Measurements from ENCODE around the genes TIA1 and TGFA.

GRCh38 chr2:68770311-68770753 lies 35.7 kb downstream of the ARHGAP25 start:
- PRO-cap: no peak

- PRO-cap: no peak
Observed at GRCh38 chr2:68770981-68771802, 36.6 kb downstream of the ARHGAP25 start.

DNA sequence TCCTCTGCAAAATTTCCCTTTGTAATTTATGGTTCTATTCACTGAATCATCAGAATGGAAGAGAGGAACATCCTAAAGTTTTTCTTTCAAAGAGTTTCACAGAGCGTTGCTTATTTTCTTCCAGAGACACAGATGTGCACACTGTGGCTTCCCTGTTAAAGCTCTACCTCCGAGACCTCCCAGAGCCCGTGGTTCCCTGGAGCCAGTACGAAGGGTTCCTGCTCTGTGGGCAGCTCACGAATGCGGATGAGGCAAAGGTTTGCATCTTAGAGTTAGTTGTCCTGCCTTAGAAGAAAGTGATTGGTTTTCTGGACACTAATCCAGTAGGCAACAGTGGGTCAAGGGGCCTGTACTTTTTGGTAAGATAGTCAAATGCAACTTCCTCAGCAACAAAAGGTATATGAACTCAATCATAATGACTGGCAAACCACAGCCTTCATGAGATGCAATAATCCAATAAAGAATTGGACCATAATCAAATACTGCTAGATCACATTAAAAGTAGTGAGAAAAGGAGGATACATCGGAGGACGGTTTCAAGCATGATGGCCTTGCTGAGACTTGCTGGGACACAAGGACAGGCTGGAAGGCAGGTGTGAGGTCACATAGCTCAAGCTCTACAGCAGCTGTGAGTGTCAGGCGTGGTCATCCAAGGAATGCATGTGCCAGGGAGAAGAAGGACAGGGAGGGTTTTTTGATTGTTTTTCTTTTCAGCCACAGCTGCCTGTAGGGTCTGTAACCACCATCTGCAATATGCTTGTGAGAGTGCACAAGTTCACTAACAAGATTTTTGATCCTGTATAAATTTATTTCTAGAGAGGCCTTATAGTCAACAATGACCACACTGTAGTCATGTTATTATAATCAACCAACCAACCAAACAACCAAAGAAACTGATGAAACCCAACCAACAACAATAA lies 57.8 kb downstream of the BMP10 start:
- PRO-cap: unidirectional peak, minus-strand start at position 175 of the sequence

DNA sequence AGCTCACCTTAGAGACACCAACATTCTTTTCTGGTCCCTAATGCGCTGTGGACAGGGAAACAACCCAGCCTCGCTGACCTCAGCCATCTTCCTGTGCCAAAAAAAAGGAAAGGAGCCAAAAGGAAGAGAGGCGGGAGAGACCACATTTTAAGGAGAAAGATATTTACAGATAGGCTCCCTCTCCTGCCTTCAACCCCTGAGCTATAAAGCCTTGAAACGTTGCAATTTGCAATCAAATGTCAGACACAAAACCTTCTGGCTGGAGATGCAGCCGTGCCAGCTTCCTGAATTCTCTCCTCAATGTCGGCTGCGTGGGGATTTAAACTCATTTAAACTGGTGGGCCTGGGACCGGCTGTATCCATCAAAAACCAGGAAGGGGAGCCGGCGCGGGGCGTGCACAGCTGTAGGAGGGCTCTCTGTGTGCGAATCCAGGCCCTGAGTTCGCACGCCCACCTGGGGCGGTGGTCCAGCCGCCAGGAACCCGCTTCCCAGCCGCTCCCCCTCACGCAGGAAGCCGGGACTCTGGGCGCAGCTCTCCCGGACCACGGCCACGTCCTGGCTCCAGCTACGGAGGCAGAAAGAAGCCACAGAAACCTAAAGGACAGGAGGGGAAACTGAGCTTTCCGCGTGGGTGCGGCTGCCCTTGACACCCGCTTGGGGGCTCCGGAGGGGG lies 80.8 kb downstream of the GFPT1 start:
- PRO-cap: no peak

DNA sequence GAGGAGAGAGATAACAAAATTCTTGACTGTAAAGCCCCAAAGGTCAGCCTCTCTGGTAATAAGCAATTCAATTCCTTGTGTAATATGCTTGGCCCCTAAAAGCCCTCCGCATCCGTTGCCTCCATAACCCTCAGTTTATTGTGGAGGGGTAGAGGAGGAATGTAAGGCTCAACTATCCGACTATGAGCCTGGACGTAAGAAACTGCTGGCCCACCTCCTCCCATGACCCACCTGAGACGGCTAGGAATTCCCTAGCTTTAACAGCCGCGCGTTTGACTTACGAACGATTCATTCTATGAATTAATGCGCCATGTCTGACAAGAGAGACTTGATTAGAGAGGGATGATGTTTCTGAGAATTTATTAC lies 662 bp upstream of the GFPT1 start:
- PRO-cap: no peak

DNA sequence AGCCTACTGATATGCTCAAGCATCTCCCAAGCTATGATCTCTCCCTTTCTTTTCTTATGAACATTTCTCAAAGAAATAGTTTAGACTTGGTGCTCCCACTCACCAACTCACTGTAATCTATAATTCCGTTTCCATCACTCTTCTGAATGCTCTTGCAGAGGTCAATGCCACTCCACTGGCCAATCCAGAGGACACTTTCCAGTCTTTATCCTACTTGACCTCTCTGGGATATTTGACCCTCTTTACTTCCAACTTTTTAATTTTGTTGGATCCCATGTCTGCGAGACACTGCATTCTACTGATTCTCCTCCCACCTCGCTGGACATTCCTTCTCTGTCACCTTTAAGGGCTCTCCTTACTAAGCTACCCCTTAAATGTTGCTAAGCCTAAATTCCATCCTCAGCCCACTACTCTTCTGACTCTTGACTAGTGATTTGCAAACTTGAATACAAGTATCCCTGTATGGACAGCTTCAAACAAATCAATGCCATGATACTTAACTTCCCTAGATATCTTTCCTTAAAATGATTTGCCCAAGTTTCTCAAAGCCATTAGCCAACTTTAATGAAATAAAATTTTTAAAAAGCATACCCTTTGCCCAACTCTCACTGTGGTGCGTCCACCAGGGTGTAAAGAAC lies 23.0 kb downstream of the AAK1 start:
- PRO-cap: no peak

- PRO-cap: no peak
Observed at GRCh38 chr2:69644567-69644786, 938 bp upstream of the AAK1 start.

GRCh38 chr2:69644972-69645651 lies 1.6 kb upstream of the AAK1 start:
- PRO-cap: no peak

GRCh38 chr2:69911912-69912362 lies 3.0 kb upstream of the MXD1 start:
- PRO-cap: no peak

DNA sequence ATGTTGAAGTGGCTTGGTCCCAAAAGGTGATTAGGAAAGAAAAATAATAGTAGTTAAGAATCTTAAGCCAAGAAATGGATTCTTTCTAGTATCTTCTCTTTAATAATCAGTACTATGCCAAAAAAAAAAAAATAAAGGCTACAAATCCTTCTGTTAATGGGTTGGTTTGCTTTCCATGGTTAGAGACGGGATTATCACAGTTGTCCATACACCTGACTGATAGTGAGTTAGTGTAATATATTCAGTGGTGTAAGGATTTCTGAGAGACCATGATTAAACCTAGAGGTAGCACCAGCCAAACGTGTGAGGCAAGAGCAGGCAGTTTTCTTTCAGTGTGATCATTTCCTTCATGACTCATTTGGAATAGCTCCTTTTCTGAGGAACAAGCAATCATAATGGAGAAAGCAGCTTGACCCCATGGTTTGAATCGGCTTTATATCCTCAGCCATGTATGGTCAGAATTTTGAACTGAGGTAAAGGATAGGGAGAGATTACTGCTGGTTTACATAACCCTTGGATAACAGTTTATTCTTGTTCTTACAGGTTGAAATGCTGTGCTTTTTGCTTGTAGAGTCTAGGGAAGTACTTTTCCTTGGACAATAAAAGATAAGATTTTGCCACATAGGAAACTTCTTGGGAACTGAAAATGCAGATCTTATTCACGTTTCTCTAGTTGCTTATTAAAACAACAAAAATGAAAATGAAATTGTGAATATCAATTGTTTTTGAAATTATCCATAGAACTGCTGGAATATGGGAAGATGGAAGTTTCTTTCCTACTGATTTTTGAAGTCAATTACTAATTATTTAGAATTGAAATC lies 3.0 kb downstream of the MXD1 start:
- PRO-cap: unidirectional peak, minus-strand start at position 310 of the sequence

GRCh38 chr2:69930044-69931068 lies 15.4 kb downstream of the MXD1 start:
- PRO-cap: no peak

GRCh38 chr2:70034744-70035361 lies 52.4 kb upstream of the PCBP1 start:
- PRO-cap: bidirectional peak, plus-strand start at chr2:70035107, minus-strand start at chr2:70034961

GRCh38 chr2:70043378-70044023 lies 43.8 kb upstream of the PCBP1 start:
- PRO-cap: no peak

GRCh38 chr2:70087504-70087542 lies within 50 bp of the PCBP1 start:
- PRO-cap: no peak

DNA sequence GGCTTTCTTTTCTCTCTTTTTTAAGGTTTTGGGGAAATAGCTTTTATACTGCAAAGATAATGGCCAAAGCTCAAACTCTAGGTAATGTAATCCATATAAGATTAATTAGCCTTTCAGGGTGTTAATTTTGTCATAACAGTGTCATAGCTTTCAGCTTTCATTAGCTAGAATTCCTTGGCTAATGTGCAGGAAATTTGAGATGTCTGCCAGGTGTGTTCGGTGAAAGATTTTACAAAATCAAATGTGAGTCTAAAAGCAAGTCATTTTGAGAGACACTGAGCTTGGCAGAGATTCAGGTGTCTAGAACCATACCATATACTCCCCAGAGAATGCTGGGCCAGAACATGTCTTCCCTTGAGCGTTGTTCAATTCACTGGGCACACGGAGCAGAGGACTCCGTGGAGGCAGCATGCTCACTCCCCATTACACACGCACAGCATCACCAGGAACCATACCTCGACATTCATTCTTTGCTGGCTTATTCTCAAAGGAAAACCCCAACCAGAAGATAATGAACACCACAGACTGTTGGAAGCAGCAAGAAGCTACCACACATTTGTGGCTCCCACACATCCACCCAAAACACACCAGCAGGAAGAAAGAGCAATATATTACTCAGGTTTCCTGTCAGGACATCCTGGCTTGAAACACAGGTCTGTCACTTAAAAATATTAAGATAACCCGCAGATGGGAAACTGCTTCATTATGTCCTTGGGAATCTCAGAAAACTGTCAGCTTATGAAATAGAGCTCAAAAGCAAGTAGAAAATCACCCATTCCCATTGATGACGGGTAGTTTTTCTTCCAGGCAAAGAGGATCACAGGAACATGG lies 46.2 kb downstream of the PCBP1 start:
- PRO-cap: no peak

DNA sequence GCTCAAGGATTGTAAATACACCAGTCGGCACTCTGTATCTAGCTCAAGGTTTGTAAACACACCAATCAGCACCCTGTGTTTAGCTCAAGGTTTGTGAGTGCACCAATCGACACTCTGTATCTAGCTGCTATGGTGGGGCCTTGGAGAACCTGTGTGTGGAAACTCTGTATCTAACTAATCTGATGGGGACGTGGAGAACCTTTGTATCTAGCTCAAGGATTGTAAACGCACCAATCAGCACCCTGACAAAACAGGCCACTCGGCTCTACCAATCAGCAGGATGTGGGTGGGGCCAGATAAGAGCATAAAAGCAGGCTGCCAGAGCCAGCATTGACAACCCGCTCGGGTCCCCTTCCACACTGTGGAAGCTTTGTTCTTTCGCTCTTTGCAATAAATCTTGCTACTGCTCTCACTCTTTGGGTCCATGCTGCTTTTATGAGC lies 41.8 kb downstream of the C2orf42 start:
- PRO-cap: no peak

GRCh38 chr2:70247727-70248931 lies at the start of gene TIA1:
TIA1 (minus strand) TSS chr2:70248628.
- PRO-cap: bidirectional peak, plus-strand start at chr2:70248405, minus-strand start at chr2:70248404; bidirectional peak, plus-strand start at chr2:70248762, minus-strand start at chr2:70248615

DNA sequence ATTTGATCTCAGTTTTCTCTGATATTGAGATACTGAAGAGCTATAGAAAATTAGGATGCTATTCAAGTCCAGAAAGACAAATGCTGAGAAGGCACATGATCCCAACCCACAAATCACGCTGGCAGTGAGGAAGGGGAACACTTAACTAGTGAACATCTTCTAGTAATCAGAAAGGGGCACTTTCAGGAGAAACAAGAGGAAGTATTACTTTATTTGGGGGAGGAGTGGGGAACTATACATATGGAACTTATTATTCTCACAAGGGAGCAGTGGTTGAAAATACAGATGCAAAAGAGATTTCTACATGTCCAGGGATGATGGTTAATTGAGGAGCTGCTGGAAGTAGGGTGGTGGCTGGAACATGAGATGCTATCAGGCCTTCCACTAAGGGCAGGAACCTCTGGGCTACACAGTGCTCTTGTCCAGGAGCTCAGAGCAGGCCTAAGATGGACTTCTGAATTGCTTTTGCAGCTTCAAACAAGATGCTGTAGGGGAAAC lies 79.3 kb downstream of the TGFA start:
- PRO-cap: no peak

DNA sequence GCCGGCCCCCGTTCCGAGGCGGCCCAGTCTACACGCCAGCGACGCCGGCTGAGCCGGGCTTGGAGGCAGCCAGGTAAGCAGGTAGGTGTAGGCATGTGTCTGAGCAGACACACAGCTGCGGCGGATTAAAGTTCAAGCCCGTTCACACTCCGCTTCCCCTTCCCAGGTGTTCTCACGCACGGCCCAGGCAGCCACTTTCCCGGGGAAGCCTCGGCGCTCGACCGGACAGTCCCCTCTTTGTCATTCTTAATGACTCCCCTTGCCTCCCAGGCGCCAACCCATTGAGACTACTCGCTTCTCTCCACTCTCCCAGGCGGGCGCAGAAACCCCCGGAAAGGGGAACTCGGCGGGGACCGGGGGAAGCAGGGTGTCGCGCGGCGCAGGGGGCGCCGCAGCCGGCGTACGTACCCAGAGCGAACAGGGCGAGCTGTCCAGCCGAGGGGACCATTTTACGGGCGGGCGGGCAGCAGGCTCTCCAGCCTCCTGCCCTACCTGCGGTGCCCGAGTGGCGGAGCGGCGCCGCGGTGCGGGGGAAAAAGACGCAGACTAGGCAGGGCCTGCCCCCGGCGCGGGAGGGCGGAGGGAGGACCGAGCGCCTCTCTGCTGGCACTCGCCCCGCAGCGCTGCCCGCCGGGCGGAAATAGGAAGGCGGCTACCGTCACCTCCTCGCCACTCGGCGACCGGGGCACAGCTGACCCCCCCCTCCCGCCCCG lies at the start of gene TGFA:
TGFA (minus strand) TSS at position 507 of the 713 bp plus-strand sequence.
- PRO-cap: bidirectional peak, plus-strand start at position 26 of the sequence, minus-strand start at position 50 of the sequence; bidirectional peak, plus-strand start outside the sequence, minus-strand start at position 507 of the sequence

GRCh38 chr2:70766980-70767329 lies 1.0 kb downstream of the ADD2 start:
- PRO-cap: no peak

All from gallbladder (tissue), 1 donor.